Right atrium auricular region (tissue), 2 donors: ENCODE measurements around the gene TENT4A.

- PRO-cap: no peak
- RAMPAGE, long total RNA, 2 experiments: no peak in any of the 2 experiments
Measured at GRCh38 chr5:1473704-1474153, 28.5 kb upstream of the SLC6A3 start.

DNA sequence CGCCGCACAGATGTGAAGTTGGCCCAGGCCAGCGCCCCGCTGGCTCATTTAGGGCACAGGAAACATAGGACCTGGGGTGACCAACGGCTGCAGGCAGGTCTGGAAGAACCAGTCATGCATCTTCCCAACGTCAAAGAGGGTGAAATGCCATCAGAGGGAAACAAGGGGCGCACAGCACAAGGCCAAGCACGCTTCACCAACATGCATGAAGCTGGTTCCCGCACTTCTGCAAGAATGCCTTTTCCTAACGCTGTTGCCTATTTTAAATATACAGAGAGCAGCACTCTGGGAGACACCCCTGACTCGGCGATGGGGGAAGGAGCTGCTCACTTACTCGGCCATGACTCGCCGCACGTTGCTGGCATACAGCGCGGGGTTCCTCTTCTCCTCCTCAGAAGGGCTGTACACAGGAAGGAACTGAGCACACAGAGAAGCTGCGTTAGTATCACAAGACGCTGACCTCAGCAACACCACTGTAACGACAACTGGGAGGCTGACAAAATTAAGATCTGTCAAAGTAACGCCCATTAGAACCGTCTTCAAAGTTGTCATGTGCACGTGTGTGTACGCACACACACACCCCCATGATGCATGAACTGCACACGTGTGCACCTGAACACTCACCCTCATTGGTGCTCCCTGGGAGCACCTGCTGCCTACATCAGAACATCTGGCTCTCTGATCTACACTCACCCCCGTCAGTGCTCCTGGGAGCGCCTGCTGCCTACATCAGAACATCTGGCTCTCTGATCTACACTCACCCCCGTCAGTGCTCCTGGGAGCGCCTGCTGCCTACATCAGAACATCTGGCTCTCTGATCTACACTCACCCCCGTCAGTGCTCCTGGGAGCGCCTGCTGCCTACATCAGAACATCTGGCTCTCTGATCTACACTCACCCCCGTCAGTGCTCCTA, 32.1 kb upstream of the SLC6A3 start:
- PRO-cap: no peak
- RAMPAGE, long total RNA, 2 experiments: no peak in any of the 2 experiments

- PRO-cap: no peak
- RAMPAGE, long total RNA, 2 experiments: no peak in any of the 2 experiments
Measured at GRCh38 chr5:1489846-1490802, 33.6 kb downstream of the LPCAT1 start.

DNA sequence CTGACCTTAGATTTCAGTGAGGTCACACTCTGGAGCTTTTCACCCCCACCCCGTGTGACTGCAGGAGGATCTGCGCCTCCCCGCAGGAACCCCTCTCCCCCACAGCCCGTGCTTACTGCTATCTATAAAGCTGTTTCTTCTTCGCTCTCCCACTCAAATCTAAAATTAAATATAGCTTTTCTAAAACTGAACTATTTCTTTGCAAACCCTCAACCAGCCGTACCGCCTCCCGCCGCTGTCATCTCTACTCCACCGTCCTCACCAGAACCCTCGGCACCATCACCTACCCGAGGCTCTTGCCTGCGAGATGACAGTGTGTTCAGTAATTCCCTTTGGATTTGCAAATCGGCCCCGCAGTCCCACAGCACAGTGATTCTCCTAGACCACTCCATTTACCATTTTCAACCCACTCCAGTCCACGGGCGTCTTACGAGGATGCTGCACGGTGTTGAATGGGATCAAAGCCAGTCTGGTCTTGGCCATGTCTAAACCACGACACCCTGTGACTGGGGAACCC, 13.6 kb downstream of the LPCAT1 start:
- PRO-cap: no peak
- RAMPAGE, long total RNA, 2 experiments: no peak in any of the 2 experiments

GRCh38 chr5:1709557-1710344, 89.9 kb downstream of the MRPL36 start:
- PRO-cap: no peak
- RAMPAGE, long total RNA, 2 experiments: no peak in any of the 2 experiments

- PRO-cap: no peak
- RAMPAGE, long total RNA, 2 experiments: no peak in any of the 2 experiments
Measured at GRCh38 chr5:1841032-1841761, 40.0 kb downstream of the NDUFS6 start.

- PRO-cap: unidirectional peak, minus-strand start at chr5:1931787
- RAMPAGE, long total RNA, 2 experiments: no peak in any of the 2 experiments
Measured at GRCh38 chr5:1931700-1931956, 48.9 kb upstream of the IRX4 start.

GRCh38 chr5:2675608-2675880, 75.9 kb downstream of the IRX2 start:
- PRO-cap: no peak
- RAMPAGE, long total RNA, 2 experiments: no peak in any of the 2 experiments

- PRO-cap: no peak
- RAMPAGE, long total RNA, 2 experiments: no peak in any of the 2 experiments
Measured at GRCh38 chr5:3101005-3101629, 349.6 kb upstream of the IRX2 start.

DNA sequence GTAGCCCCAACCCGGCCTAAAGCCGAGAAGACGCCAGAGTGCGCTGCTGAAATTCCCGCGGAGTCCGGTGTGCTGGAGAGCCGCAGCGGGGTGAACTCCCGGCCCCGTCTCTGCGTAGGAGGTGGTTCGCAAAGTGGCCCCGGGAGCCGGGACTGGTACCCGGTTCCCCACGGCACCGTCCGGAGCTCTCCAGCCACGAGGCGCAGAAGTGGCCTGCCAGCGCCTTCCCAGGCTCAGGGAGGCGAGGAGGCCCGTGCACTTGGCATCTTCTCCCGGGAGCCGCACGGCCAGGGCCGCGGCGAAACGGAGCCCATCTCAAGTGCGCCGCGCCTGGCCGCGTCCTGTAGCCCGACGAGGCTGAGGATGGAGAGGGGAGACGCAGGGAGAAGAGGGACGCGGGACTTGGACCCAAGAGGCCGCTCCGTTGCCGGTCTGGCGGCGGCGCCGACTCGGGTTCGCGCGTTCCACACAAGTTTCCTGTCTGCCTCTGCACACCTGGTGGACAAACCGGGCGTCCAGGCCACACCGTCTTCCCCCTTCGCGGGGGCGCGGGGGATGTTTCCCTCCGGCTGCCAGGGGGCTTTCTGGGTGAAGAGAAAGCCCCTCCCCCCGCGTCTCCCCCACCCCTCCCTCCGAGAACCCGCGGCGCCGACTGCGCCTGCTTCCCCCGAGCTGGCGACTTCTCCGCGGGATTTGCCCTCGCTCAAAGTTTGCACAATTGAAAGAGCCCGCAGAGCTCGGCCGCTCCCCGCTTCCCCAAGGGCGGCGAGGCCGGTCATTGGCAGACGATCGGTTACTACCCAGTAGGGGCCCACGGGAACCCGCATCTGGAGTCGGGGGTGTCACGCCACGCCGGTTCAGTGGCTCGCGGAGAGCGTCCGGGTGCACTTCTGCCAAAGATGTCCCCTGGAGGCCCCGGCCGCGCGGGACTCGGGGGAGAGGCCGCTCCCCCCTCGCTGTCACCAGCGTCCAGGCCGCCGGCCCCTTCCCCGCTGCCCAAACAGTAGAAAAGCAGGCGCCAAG, 837 bp upstream of the IRX1 start:
- PRO-cap: no peak
- RAMPAGE, long total RNA, 2 experiments: no peak in any of the 2 experiments

GRCh38 chr5:3597128-3597676, 1.6 kb downstream of the IRX1 start:
- PRO-cap: no peak
- RAMPAGE, long total RNA, 2 experiments: no peak in any of the 2 experiments

DNA sequence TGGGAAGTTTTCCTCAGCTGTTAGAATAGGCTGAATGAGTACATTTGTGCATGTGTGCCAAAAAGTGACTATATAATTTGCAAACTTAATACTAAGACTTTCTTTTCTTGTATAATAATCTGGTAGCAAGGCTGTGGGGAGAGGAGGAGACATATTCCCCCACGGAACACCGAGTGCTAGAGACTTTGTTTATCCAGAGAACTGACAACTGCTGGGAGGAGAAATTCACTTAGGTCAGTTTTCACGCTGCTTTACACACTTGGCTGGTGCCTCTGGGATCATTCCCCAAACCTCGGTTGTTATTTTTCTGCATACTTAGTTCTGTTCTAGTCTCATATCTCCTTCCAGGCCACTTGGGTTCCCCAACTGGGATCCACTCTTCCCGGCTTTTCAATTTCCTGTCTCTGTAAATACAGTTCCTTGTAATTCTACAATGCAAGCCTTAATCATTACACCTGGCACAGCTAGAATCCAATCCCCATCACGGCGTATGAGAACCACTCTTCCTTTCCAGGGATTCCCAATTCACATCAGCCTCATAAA, 238.2 kb upstream of the ADAMTS16 start:
- PRO-cap: no peak
- RAMPAGE, long total RNA, 2 experiments: no peak in any of the 2 experiments

- PRO-cap: unidirectional peak, minus-strand start at chr5:5422069; unidirectional peak, minus-strand start at chr5:5422129; bidirectional peak, plus-strand start at chr5:5422677, minus-strand start at chr5:5422252
- RAMPAGE, long total RNA, 2 experiments: start-site peak on the minus strand in 1 of 2 experiments, at chr5:5422103-5422371 at its widest, 14 to 31 reads per replicate
Measured at GRCh38 chr5:5421888-5422512, 477 bp upstream of the ICE1 start.

DNA sequence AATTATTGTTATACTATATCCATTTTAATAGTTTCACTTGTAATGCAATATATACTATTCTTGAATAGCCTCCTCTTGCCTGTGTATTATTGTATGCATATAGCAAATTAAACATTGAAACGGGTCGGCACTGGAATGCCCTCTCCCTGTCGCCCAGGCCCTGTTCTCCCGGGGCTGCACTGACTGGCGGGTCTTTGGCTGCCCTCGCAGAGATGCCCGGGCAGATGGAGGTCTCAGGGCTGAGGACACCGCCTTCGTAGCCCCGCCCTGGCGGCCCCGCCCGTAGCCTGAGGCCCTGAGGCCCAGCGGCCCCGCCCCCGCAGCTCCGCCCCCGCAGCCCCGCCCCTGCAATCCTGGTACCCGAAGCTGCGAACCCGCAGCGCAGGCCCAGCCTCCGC, 71.9 kb downstream of the ICE1 start:
- PRO-cap: no peak
- RAMPAGE, long total RNA, 2 experiments: no peak in any of the 2 experiments

GRCh38 chr5:5638146-5638542, 215.7 kb downstream of the ICE1 start:
- PRO-cap: no peak
- RAMPAGE, long total RNA, 2 experiments: no peak in any of the 2 experiments

GRCh38 chr5:6377466-6377847, 890 bp downstream of the MED10 start:
- PRO-cap: no peak
- RAMPAGE, long total RNA, 2 experiments: no peak in any of the 2 experiments

- PRO-cap: no peak
- RAMPAGE, long total RNA, 2 experiments: no peak in any of the 2 experiments
Measured at GRCh38 chr5:6585145-6585596, 47.7 kb downstream of the NSUN2 start.

DNA sequence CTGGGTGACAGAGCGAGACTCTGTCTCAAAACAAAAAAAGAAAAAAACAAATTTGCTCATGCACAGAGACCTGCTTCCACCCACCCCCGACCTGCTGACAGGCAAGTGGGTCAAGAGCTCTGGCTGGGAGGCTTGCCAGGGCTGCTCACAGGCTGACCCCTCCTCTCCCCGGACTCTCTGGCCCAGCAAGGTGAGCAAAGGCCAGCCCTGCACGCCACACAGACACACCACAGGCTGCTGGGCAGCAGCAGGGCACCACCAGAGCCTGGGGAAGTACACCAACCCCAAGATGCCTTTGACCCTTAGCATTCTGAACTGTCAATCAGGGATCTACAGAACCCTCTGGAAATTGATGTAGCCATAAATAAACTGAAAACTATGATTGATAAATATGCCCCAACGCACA, 29.2 kb downstream of the NSUN2 start:
- PRO-cap: no peak
- RAMPAGE, long total RNA, 2 experiments: no peak in any of the 2 experiments

GRCh38 chr5:6713123-6713788, at the start of gene TENT4A:
Gene TENT4A (plus strand): TSS chr5:6713432.
- PRO-cap: bidirectional peak, plus-strand start at chr5:6713291, minus-strand start at chr5:6713169; bidirectional peak, plus-strand start at chr5:6713491, minus-strand start at chr5:6713522
- RAMPAGE, long total RNA, 2 experiments: no peak in any of the 2 experiments

DNA sequence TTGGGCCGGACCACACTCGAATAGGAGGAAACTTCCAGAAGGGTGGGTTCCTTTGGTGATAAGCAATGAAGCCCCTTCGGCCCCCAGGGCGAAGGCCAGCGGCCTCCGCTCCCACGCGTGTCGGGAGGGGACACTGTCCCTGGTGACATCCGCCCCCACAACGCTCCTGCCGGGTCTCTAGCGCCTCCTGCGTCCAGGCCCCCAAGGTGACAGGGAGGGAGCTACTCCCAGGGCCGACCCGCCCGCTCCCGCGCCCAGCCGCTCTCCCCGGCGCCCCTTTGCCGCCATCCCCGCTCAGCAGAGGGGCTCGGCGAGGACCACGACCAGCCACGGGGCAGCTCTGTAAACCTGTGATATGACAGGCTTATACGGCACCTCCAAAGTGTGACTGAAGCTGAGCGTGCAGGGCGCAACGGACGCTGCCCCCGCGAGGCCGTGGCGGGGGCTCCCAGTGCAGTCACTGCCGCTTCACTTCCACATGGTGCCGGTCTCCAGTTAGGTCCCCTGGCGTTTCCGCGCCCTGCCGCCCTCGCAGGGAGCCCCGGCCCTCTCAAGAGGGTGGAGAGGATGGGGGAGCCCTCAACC, 1.0 kb upstream of the ADCY2 start:
- PRO-cap: no peak
- RAMPAGE, long total RNA, 2 experiments: no peak in any of the 2 experiments